Epithelial cell of prostate (primary cell): Measurements from ENCODE around the gene CTNNA3.

GRCh38 chr10:63866047-63866442, 344.8 kb downstream of the REEP3 start:
- RRBS, result no CpG with 5 or more reads among the region's 6 CpGs

DNA sequence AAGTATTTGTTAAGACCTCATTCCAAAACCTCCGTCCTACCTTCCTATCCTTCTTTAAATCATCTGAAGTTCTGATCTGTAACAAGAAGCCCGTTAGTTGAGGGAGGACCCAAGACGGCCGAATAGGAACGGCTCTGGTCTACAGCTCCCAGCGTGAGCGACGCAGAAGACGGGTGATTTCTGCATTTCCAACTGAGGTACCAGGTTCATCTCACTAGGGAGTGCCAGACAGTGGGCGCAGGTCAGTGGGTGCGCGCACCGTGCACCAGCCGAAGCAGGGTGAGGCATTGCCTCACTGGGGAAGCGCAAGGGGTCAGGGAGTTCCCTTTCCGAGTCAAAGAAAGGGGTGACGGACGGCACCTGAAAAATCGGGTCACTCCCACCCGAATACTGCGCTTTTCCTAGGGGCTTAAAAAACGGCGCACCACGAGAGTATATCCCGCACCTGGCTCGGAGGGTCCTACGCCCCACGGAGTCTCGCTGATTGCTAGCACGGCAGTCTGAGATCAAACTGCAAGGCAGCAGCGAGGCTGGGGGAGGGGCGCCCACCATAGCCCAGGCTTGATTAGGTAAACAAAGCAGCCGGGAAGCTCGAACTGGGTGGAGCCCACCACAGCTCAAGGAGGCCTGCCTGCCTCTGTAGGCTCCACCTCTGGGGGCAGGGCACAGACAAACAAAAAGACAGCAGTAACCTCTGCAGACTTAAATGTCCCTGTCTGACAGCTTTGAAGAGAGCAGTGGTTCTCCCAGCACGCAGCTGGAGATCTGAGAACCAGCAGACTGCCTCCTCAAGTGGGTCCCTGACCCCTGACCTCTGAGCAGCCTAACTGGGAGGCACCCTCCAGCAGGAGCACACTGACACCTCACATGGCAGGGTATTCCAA, 308.8 kb downstream of the CTNNA3 start:
- RRBS, result no CpG with 5 or more reads among the region's 35 CpGs

- RRBS, result no CpG with 5 or more reads among the region's 7 CpGs
Measured at GRCh38 chr10:67695852-67696487, at the start of gene CTNNA3. CTNNA3 (minus strand) TSS chr10:67696195.

- RRBS, result no CpG with 5 or more reads among the region's 2 CpGs
Measured at GRCh38 chr10:67885636-67885952, 1.1 kb downstream of the SIRT1 start.

DNA sequence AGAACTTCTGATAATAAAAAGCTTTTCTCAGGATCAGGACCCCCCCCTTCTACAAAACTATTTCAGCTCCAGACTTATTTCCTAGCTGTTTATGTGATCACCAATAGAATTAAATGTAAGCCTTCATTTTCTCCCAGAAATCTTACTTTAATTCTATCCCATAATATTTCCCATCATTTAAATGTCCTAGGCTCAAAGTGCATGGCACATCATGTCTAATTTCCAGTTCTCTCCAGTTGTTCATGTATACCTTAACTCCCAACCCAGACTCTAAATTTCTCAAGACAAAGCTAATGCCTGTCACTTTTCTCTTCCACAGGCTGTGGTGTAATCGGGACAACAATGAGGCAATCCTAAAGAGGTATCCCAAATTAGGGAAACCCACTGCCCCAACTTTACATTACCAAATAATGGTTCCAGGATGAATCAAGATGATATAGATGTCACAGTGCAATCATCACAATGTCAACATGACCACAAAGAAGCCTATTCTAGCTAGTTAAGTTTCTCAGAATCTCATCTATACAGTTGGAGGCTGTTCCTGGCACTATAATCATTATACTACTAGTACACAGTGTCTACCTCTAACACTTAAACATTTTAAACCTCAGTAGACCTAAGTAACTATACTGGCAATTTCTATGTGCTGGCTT, 4.2 kb downstream of the HERC4 start:
- RRBS, result no CpG with 5 or more reads among the region's 1 CpG

GRCh38 chr10:68230889-68231906, 715 bp downstream of the ATOH7 start:
- RRBS, result 1% methylated on average over 40 of the region's 86 CpGs

DNA sequence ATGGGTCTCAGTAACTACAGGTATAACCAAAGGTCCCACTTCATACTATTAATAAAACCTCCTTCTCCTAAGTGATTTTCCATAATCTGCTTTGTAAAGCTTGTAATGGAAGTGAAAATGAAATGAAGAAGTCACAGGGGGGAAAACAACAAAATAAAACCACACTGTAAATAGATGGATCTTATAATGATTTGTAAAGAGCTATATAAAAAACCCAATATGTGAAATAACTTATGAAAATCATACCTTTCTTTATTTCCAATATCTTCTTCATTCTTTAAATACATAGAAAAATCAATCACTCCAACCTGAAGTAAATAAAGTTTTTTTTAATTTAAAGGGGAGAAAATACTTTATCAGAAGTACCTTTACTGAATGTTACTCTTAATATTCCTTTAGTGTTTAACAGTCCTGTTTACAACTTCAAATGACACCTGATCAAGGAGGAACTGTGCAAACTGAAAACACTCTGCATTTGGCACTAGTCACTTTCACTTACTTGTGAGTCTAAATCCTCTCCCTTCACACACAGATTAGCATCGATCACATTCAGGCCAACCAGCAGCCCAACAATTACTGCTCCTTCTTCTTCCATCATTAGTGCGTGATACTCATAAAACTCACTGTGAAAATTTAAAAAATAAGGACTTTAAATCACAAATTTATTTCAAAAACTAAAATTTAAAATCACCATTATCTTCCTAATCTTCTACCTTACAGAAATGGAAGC, 13.1 kb downstream of the RUFY2 start:
- RRBS, result no CpG with 5 or more reads among the region's 2 CpGs

GRCh38 chr10:68432745-68434002, 26.1 kb upstream of the RUFY2 start:
- RRBS, result no CpG with 5 or more reads among the region's 9 CpGs

GRCh38 chr10:68560936-68561253, 758 bp downstream of the TET1 start:
- RRBS, result 4% methylated on average over 4 of the region's 22 CpGs

DNA sequence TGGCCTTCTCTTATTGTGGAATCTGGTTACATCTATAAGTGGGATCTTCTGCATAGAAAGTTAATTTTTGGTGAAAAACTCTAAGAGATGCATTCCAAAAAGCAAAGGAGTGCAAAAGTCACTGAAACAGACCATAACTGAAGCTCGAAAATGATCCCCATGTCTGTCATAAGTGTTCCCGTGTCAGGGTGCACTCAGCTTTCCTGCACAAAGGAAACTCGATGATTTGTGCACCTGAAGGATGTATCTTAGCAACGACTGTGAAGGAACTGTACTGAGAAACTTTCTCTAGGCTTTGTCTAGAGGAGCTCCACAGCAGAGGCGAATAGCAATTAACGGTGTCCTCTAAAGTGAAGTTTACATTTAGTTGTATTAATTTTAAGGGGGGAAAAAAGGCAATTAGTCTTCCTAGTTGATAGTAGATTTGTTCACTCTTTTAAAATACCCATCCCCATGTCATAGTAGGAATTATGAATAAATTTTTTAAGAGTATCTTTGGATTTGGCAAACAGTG, 24.2 kb upstream of the DDX50 start:
- RRBS, result no CpG with 5 or more reads among the region's 6 CpGs

GRCh38 chr10:69085942-69086474, 1.9 kb upstream of the SRGN start:
- RRBS, result no CpG with 5 or more reads among the region's 9 CpGs

GRCh38 chr10:69232729-69233445, 12.8 kb downstream of the HKDC1 start:
- RRBS, result no CpG with 5 or more reads among the region's 21 CpGs

GRCh38 chr10:69317106-69317631, 1.5 kb upstream of the HK1 start:
- RRBS, result no CpG with 5 or more reads among the region's 4 CpGs

DNA sequence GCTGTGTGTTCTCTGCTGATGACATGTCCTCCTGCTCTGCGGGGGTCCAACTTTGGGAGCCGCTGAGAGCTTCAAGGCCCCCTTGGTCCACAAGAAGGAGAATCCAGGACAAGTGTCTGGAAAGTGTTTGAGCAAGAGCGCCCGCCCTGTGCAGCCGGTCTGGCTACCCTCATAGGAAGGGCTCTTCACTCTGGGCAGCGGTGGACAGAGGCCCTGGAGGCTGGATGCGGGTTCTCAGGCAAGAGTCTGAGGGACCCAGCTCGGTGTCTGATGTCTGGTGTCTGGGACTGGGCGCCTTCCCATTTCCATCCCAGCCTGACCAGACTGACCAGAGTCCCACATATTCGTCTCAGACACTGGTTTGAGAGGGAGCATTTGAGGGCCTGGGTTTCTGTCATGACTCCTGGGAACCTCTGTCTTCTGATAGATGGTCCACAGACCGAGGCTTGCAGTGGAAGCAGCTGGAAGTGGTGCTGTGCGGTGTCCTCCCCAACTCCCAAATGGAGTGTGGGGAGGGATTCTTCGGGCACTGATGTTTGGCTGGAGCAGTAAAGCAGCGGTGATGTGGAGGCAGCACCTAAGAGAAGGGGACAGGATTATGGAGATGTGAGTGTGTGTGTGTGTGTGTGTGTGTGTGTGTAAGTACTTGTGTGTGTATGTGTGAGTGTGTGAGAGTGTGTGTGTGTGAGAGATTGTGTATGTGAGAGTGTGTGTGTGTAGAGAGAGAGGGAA, 19.6 kb downstream of the HK1 start:
- RRBS, result no CpG with 5 or more reads among the region's 14 CpGs

DNA sequence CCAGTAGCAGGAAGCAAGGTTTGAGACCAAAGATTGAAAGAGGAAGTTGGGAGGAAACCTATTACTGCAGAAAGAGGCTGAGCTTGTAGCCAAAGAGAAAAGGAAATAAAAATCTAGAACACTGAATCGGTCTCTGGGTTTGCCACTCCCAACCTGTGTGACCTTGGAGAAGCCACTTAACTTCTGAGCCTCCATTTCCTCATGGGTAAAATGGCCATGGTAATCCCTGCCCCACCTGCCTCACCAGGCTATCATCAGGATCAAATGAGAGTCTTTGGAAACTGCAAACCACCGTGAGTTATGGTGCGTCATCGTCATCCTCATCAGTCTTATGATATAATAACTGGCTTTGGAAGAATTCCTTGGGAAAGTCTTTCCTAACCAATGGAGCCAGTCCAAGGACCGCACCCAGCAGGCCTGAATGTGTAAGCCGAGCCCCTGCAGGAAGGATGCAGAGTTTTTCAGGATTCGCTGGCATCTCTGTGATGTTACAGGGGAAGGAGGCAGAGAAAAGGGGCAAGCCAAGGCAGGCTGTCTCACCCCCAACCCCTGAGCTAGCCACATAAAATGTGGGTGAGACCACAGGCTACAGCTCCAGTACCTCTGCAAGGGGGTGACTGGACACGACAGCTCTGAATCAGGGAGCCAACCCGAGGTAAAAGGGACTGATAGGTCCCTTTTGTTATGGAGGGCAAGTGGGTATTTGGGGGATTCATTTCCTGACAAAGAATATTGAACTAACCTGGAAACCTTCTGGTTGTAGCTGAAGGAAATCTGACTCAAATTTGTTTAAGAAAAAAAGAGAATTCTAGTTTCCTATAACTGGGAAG, 30.7 kb downstream of the HK1 start:
- RRBS, result no CpG with 5 or more reads among the region's 9 CpGs

DNA sequence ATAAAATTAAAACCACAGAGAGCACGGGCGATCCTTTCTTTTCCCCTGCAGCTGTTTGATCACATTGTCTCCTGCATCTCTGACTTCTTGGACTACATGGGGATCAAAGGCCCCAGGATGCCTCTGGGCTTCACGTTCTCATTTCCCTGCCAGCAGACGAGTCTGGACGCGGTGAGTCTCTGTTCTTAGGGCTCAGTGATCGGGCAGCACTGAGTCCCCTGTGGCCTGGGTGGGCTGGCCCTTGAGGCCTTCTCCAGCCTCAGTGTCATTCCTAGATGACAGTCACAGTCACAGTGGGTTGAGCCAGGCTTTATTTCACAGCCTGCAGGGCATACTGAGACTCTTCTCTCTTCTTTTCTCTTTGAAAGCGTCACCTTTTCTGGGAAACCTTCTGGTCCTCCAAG, 32.0 kb downstream of the TACR2 start:
- RRBS, result no CpG with 5 or more reads among the region's 8 CpGs

DNA sequence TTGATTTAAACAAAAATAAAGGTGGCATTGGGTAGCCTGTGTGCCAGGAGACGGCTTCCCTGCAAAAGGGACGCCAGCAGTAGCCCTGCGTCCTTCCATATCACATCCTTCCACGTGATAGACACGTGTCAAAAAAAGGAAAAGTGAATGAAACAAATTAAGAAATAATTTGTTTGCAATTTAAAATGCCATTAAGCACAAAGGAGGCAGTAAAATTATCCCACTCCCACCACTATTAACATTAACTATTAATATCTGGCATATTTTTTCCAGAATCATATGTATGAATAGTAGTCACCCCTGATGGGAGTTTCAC, 7.5 kb downstream of the TACR2 start:
- RRBS, result no CpG with 5 or more reads among the region's 5 CpGs

- RRBS, result 81% methylated on average over 3 of the region's 11 CpGs
Measured at GRCh38 chr10:69474559-69475480, 23.6 kb downstream of the TSPAN15 start.

- RRBS, result 0% methylated on average over 3 of the region's 24 CpGs
Measured at GRCh38 chr10:69574549-69575257, 1.5 kb upstream of the NEUROG3 start.

DNA sequence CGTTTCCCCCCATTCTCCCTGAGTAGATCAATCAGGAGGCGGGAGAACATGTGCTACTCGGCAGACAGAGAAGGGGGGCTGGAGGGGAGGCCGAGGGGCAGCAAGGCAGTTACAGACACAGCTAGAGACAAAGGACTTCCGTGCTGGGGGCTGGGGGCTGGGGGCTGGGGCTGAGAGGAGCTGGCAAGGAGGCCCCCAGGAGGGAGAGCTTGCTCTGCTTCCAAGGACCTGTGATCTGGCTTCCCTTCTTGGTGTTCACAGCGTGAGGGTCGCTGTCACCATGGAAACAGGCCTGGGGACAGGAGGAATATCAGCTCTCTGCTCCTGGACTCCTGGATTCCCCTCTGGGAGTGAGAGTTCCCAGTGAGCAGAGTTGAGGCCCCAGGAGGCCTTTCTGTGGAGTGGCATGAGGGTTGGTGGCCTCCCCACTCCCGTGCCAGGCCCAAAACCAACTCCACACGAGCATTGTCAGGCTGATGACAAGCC, 16.2 kb downstream of the FAM241B start:
- RRBS, result no CpG with 5 or more reads among the region's 9 CpGs